ENCODE measurements around the genes ZNF41 and SSX1.

DNA sequence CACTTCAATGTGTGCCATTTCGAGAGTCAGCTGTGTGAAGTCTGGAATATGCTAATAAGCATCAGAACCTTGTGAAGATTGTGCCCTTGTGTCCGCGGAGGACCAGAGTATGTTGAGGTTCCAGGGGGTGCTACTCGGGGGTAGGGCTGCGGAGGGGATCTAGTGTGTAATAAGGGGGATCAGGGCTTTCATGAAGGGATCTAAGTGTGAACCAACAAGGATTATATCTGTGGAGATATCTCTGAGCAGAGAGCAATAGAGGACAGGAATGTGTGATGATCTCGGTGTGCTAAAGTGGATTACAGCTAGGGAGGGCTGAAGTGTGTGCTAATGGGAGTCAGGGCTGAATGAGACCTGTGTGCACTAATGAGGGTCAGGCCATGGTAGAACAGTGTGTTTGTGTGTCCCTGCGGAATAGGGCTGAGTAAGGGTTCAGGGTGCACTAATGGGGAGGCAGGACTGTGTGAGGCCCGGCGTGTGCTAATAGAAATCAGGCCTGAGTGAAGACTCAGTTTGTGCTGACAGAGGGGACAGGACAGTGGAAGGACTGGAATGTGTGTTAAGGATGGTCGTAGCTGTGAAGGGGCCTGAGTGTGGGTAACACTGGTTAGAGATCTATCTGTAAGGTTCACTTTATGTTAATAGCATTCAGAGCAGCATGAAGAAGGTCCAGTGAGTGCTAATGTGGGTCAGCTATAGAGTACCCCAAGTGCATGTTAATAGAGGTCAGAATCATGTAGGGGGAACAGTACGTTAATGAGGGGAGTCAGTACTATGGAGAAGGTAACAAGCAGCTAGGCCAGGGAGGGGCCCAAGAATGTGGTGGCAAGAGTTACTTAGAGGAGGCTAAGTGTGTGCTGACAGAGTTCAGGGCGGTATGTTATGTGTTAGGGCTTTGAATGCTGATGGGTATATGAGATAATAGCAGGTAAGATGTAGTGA lies 1.9 kb downstream of the CDK16 start:
- RRBS, 2 experiments = no CpG with 5 or more reads among the region's 12 CpGs

DNA sequence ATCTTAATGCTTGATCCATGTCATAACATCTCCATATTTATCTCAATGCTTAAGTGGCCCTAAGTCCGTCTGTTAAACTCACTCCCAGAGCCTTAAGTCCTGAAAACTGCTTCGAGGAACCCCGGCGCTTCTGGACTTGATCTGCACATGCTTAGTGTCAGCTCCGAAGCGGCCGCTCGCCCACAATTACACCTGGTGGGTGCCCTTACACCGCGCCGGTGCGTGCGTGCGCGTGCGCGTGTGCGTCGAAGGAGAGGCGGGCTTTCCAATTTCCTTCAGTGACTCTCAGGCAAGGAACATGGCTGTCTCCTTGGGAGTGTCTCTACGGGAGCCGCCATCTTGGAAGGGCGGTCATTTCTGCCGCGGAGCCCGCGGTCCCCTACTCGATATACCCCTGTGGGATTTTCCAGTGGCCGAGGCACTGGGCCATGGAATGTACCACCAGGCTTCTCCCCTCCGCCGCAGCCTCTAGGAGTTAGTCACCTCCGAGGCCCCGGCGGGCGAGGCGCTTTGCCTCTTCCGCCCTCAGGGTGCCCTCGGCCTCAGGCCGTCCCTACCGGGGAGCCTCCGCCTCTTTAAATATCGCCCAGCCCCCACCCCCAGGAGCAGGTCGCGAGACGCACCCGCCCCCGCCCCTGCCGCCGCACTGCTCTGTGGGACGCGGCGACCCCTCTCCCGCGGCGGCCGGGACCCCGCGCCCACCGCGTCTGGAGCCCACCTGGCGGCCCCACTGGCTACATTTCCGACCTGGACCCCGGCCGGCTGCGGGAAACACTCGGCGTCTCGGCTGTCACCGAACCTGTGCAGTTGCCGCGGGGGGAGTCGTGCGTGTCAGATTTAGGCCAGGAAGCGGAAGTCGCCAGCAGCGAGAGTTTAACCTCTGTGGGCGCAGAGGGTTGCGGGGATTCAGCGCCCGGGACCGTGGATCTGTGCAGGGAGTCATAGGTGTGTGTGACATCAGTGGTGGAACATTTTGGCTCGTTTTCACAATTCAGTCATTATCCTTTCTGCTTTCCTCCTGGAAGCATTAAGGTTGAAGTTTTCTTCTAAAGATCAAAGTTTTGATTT lies at the start of gene ZNF41:
TSS of gene ZNF41 (minus strand) at position 846 of the 1,068 bp plus-strand sequence.
- RRBS, 2 experiments = 1 to 8% methylated on average over 21 of the region's 82 CpGs

- RRBS, 2 experiments = no CpG with 5 or more reads among the region's 22 CpGs
These were observed 625 bp upstream of the ZNF41 start for GRCh38 chrX:47483458-47484235.

- RRBS, 2 experiments = no CpG with 5 or more reads among the region's 5 CpGs
These were observed 17.5 kb upstream of the UXT start for GRCh38 chrX:47676349-47676949.

DNA sequence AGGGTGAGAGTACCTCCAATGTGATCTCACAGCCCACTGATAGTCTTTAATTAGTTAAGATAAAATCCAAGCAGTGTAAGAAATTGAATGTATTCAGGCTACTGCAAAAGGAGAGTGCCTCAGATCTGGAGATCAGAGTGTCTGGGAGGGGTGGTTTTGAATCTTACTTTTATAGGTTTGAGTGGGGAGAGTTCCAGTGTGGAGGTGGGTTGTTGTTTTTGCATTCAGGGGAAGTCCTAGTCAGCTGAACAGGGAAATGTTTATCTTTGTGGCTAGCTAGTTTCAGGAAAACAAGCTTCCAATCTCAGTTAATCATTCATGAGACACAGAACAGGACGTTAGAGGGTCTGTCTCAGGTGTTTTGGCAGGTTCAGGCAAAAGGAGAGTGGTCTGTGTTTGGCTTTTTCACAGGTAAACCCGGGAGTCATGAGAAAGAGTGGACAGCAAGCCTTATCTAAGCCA lies 26.0 kb downstream of the ZNF81 start:
- RRBS, 2 experiments = no CpG with 5 or more reads among the region's 2 CpGs

- RRBS, 2 experiments = no CpG with 5 or more reads among the region's 3 CpGs
These were observed 26.5 kb downstream of the ZNF81 start for GRCh38 chrX:47863225-47863627.

GRCh38 chrX:48254922-48255516 lies at the start of gene SSX1:
SSX1 (plus strand) TSS chrX:48255392.
- RRBS, 2 experiments = no CpG with 5 or more reads among the region's 11 CpGs

GRCh38 chrX:48278870-48279201 lies 23.6 kb downstream of the SSX1 start:
- RRBS, 2 experiments = no CpG with 5 or more reads among the region's 9 CpGs

GRCh38 chrX:48475673-48475974 lies 375 bp upstream of the FTSJ1 start:
- RRBS, 2 experiments = no CpG with 5 or more reads among the region's 18 CpGs

- RRBS, 2 experiments = no CpG with 5 or more reads among the region's 10 CpGs
These were observed 11.7 kb downstream of the FTSJ1 start for GRCh38 chrX:48487596-48488163.

- RRBS, 2 experiments = 0% methylated on average over 2 of the region's 25 CpGs; no CpG with 5 or more reads in 1 of the 2 experiments
These were observed 615 bp downstream of the PORCN start for GRCh38 chrX:48509262-48509952.

DNA sequence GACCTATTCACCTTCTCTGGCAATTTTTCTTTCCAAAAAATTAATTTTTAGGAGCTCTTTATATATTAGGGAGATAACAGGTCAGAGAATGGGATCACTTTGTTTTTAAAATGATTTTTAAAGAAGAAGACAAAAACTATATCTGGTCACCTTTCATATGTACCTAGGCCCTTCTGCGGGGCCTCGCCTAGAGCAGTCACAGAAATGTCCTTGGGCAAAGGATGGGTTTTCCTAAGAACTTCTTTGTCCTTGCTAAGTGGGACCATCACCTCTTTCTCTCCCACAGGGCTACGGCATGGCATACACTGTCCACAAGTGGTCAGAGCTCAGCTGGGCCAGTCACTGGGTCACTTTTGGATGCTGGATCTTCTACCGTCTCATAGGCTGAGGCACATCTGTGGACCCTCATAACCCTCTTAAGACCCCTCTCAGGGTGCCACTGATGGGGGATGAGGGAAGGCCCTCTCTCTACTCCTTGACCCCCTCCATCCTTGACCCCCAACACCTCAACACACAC lies 1.5 kb upstream of the EBP start:
- RRBS, 2 experiments = no CpG with 5 or more reads among the region's 4 CpGs

DNA sequence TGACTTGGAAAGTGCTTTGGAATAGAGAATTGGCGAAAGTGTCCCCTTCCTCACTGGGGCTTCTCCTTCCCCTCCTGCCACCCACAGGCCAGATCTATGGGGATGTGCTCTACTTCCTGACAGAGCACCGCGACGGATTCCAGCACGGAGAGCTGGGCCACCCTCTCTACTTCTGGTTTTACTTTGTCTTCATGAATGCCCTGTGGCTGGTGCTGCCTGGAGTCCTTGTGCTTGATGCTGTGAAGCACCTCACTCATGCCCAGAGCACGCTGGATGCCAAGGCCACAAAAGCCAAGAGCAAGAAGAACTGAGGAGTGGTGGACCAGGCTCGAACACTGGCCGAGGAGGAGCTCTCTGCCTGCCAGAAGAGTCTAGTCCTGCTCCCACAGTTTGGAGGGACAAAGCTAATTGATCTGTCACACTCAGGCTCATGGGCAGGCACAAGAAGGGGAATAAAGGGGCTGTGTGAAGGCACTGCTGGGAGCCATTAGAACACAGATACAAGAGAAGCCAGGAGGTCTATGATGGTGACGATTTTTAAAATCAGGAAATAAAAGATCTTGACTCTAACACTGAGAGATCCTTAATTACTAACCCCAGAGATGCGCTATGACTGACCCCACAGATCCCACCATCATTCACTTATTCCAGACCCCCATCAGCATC lies 6.7 kb downstream of the EBP start:
- RRBS, 2 experiments = no CpG with 5 or more reads among the region's 10 CpGs

GRCh38 chrX:48703872-48704705 lies 7.6 kb downstream of the SUV39H1 start:
- RRBS, 2 experiments = no CpG with 5 or more reads among the region's 6 CpGs

DNA sequence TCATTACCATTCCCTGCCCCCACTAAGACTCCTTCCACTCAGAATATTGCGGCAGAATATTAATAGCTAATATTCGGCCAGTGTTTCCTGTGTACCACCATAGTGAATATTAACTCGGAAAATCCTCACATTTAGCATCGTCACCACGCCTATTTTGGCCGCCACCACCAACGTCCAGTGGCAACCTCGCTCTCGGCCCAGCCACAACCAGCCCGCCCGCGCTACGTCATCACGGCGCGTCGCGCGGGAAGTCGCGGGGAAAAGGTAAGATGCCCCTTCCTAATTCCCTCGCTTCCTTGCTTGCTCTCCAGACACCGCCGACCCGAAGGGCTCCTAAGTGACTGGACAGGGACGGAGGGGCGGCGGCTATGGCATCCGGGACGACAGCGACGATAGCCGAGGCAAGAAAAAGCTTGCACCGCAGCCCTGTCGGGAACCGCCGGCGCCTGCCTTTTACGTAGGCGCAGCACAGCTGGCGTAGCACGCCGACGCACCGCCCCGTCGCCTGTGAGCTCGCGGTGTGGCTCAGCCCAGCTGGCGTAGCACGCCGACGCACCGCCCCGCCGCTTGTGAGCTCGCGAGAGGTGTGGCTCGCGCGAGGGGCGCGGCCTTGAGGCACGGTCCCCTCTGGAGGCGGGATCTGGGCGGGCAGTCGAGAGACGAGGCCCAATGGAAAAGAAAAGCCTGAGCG lies 554 bp upstream of the HDAC6 start:
- RRBS, 2 experiments = 1 to 6% methylated on average over 9 of the region's 69 CpGs

DNA sequence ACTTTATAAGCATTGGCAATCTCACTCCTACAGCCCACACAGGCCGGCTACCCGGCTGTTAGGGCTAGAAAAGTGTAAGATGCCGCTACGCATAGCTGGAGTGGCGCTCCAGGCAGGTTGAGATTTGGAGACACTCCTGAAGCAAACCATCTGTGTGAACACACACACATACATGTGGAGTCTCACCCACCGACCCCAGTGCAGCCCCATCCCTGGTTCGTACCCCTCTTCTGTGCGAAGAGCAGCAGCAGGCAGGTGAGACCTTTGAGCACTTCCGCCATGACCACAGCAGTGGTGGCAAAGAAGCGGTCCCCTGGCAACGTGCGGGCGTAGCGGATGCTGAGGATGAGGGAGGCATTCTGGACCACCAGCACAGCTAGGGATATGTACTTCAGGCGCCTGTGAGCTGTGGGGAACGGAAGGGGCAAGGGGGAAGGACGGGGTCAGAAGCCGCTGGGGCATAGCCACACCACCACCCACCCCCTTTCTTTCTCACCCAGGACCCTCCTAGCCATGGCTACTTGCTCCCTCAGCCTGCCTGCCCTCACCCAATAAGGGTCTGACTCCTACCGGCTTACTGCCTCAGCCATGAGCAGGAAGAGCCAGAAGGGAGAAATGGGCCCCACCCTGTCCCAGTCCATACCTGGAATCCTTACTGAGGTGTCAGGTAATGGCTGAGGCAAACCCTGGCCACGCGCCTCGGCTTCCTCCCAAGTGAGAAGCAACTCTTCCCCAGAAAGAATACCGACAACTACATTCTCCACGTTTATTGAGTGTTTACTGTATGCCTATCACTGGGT lies 1.7 kb downstream of the SLC35A2 start:
- RRBS, 2 experiments = no CpG with 5 or more reads among the region's 24 CpGs

DNA sequence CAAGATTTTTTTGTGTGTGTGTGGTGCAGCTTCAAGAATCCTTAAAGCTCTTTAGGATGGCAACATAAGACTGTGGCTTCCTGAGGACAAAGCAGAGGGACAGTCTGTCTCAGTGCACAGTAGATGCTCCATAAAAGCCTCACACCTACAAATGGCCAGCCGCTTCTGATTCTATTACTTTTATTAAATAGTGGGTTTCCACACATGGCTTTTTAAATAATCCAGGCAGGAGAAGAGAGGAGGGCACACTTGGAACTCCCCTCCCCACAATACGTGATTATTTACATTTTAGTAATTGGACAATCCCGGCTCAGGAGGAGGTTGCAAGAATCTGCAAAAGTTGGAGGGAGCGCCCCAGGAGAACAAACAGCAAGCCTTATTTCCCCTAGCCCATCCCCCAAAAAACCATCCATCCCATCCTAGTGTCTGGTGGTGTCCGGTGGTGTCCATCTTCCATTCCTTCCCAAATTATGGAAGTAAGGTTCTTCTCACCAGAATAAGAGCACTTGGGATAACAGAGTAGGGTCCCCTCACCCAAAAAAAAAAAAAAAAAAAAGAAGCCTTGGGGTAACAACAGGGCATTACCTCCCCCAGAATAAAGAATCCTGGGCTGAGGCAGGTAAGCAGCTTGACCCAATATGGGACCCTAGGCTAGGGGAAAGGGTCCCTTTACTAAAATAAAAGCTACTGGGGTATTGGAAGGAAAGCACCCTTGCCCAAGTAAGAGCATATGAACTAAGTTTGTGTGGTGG lies 1.7 kb upstream of the SLC35A2 start:
- RRBS, 2 experiments = no CpG with 5 or more reads among the region's 5 CpGs

GRCh38 chrX:48913771-48914445 lies 2.5 kb upstream of the SLC35A2 start:
- RRBS, 2 experiments = no CpG with 5 or more reads among the region's 5 CpGs

DNA sequence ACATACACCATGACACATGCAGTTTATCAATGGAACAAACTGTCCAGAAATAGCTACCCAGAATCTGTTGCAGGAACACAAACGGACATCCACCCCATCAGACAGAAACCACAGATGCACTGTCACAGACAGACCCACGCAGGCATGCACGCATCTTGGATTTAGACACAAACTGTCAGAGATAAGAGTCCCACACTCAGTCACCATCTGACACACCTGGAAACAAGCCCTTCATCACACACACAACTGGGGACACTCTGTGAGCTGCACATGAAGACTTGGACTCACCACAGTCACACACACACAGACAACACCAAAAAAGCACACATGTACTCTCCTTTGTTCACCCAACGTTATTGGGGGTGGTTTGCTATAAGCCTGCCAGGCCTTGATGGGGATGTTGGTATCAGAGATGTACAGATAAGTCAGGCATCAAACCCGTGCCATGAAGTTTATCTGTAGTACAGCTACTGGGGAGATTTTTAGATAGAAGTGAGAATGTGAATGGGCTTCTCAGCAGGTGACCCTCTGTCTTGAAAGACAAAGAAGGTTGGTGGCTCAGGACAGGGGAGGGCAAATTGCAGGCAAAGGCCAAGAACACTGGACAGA lies 1.6 kb upstream of the PIM2 start:
- RRBS, 2 experiments = no CpG with 5 or more reads among the region's 5 CpGs

GRCh38 chrX:48993235-48993781 lies 8.8 kb downstream of the GRIPAP1 start:
- RRBS, 2 experiments = no CpG with 5 or more reads among the region's 4 CpGs

Data from Panc1 (cell line).